Subcutaneous preadipocyte (primary cell): ENCODE results near the gene SPIN1.

GRCh38 chr9:87464055-87464349, 33.7 kb upstream of the DAPK1 start:
- CAGE, long polyA plus RNA = no peak

DNA sequence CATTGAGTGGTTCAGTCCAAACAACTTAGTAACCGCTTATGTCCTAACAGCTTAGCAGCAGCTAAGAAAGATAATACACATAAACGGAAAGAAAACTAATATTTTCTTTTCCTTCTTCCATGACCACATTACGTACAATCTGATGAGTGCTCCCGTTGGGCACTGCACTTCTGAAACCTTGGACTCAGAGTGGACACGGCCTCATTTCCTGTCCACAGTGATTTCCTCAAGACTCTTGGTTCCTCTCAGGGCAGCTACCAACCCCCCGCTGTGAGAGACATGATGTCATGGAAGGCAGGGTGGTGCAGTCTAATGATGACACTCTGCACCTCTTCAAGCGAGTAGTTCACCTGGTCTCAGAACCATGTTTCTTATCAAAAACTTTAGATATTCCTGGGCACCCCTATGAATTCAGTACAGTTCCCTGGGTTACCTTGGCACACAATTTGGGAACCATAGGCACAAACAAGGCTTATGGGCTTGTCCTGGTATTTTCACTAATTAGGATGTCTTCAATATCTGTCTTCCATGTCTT, 68.7 kb upstream of the CTSL start:
- CAGE, long polyA plus RNA = no peak

GRCh38 chr9:88113184-88113572, 25.1 kb downstream of the SPATA31C2 start:
- CAGE, long polyA plus RNA = no peak

DNA sequence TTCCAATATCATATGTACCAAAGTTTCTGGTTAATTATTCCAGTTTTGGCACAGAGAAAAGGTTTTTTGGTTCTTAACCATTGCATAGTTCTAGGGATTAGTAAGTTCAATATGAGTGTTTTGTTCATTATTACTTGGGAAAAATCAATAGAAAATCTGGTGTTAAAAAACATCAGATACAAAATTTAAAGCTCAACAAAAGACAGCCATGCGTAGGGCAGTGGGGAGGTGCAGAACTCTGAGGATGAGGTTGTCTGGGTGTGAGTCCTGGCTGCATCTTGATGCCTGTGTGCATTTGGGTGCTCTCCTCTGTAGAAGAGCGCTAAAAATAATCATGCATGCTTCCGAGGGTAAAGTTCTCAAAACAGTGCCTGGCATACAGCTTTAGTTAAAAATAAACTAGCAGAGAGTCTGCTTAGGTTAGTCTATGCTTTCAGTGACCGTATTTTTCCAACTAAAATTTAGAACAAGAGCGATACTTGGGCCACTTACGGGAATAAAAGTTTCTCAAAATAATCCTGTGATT, 55.4 kb upstream of the SPATA31C2 start:
- CAGE, long polyA plus RNA = no peak

GRCh38 chr9:88388157-88388527, at the start of gene SPIN1:
Gene SPIN1, plus strand, starts transcription at chr9:88388444.
- CAGE, long polyA plus RNA = no peak

- CAGE, long polyA plus RNA = no peak
Observed at GRCh38 chr9:88391898-88392213, 3.6 kb downstream of the SPIN1 start.

DNA sequence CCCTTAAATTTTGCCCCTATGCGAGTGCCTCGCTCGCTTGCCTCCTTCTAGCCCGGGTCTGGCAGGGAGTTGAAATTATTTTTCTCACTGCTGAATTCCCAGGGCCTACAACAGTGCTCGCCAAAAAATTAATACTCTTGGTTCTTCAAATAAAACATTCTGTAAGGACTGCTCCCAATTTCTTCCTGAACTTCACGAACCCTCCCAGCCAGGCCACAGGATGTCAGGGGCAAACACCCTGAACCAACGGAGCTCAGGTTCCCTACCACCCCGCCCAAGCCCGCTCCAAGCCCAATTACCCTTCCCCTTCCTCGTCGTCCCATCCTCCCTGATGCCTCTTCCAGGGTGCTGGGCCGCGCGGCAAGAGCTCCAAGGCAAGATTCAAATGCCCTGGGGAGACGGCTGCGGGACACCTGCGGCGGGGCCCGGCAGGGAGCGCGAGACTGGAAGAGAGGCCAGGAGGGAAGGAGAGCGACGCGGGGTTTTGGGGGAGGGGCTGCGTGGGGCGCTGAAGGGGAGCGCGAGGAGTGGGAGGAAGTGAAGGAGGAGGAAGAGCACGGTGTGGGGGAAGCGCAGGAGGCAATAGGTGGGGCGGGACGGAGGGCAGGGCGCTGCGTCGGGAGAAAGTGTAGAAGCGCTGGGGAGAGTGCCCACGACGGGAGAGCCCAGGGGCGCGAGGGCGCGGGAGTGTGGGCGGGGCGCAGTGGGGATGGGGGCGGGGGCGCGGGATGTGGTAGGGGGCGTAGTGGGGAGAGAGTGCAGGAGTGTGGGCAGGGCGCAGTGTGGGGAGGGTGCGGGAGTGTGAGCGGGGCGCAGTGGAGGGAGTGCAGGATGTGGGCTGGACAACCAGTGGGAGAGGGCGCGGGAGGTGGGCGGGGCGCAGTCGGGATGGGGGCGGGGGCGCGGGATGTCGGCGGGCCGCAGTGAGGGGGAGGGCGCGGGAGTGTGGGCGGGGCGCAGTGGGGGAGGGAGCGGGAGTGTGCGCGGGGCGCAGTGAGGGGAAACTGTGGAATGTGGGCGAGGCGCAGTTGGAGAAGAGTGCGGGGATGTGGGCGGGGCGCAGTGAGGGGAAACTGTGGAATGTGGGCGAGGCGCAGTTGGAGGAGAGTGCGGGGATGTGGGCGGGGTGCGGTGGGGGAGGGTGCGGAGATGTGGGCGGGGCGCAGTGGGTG, 877 bp upstream of the NXNL2 start:
- CAGE, long polyA plus RNA = no peak

DNA sequence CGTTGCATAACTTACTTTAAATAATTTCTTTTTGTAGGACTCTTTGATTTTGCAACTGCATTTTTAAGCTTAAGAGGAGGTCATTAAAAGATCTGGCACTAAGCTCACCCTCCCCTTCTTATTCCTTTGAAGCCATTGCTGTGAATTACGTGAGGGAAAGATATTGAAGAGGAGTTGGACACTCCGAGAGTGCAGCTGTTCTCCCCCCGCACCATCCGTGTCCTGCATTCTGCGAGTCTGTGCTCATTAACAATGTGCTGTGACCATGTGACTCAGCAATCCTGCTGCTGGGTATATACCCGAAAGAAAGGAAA, 39.9 kb downstream of the NXNL2 start:
- CAGE, long polyA plus RNA = no peak

DNA sequence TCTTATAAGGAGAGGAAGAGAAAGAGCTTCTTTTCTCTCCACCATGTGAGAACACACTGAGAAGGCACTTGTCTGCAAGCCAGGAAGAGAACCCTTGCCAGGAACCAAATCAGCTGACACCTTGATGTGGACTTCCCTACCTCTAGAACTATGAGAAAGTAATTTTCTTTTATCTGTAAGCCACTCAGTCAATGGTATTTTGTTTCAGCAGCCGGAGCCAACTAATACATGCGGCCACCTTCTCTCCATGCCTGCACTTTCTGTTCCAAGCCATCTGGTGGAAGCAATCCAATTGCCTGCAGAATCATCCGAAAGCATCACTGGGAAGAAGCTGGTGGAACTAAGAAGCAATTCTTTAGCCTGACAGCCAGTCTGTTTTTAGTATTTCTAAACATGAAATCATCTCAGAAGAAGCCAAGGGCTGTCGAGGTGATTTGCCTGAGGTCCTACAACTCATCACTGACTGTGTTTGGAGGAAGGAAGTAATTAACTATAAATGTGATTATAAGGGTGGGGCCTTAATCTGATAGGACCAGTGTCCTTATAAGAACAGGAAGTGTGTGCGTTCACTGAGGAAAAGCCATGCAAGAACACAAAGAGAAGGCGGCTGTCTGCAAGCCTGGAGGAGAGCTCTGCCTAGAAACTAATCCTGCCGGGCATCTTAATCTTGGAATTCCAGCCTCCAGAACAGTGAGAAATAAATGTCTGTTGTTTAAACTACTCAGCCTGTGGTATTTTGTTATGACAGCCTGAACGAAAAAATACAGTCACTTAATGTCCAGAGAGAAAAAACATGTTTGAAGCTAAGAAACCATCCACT, 49.0 kb downstream of the NXNL2 start:
- CAGE, long polyA plus RNA = no peak

GRCh38 chr9:89021186-89021725, 30.0 kb downstream of the S1PR3 start:
- CAGE, long polyA plus RNA = no peak

DNA sequence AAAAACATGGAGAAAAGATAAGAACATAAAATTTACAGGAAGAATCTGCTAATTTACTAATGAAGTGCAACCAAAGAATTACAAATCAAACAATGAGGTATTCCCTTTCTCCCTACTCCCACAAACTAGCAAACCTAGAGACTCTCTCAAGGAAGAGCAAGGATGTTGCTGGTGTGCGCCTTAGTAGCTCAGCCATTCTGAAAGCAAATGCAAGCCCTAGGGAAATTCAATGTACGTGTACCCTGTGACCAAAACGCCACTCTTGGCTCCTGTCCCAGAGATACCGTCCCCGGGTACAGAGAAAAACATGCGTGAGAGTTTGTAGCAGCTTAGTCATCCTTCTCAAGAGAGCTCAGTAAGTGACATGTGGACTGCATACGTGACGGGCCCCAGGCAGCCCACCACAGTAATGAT, 45.0 kb downstream of the S1PR3 start:
- CAGE, long polyA plus RNA = no peak

DNA sequence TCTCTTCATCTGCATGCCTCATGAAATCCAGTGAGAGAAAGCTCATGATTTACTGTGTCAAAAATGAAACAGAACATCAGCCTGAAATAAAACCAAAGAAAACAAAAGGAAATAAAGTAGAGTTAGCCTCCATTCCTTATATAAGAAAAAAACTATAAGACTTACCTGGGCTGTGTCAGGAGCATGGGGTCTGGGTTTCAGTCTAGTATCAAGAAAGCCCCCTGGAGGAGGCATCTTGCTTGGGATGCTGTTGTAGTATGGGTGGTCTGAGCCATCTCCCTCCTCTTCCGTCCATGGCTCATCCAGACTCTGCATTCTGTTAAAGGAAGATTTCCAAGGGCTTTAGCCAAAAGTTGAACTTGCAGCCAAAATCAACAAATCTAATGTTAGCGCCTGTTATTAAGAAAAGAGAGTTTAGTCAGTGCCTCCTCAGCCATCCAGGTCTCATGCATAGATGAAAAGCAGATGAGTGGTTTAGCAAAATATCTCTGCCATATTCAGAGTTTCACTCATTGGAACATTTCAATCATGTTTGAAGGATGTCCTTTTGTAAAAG, 55.5 kb downstream of the S1PR3 start:
- CAGE, long polyA plus RNA = no peak

GRCh38 chr9:89176066-89176329, 2.6 kb downstream of the SHC3 start:
- CAGE, long polyA plus RNA = no peak

- CAGE, long polyA plus RNA = no peak
Observed at GRCh38 chr9:89176825-89177195, 1.8 kb downstream of the SHC3 start.

DNA sequence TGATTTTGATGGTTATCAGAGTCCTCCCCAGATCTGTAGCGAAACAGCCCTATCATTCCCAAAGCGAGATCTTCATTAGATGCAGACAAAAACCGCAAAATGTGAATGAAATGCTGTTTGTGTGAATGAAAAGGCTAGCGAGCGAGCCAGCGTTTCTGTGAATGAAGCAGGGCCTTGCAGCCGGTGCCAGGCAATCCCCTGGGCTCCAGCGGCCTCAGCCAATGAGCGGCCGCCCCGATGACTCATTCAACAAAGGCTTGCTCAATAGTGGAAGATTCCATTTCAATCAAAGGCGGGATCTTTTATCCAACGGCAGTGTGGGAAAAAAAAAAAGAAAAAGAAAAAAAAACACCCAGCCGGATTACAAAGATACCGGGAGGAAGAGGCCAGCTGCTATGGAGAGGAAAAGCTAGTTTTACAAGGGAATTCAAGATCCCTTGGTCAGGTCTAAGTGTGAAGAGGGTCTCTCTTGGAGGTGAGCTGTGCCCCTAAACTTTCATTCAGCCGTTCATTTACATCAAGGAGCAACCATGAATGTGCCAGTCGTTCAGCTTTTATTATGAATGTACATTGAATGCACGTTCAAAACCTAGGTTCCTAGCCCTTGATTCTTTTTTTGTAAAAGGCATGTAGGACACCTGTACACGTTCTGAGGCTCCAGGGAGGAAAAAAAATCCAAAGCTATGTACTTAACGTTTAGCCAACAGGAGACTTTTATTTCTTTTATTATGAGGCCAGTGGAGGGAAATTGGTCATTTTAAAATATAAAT, 1.8 kb upstream of the SHC3 start:
- CAGE, long polyA plus RNA = no peak

DNA sequence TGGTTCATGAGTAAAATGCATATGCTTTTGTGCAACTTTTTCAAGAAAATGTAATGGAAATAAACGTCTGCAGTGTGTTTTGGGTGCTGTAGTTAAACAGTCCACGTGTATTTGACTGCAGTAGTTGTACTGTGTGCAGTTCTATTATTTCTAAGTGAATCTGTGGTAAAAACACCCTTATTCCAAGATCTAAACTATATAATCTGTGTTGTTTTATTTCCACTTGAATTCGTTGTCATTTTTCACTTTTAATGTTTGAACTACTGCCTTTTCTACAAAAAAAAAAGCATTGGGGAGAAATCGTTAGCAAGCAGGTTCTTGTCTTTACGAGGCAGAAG, 863 bp downstream of the SECISBP2 start:
- CAGE, long polyA plus RNA = no peak

DNA sequence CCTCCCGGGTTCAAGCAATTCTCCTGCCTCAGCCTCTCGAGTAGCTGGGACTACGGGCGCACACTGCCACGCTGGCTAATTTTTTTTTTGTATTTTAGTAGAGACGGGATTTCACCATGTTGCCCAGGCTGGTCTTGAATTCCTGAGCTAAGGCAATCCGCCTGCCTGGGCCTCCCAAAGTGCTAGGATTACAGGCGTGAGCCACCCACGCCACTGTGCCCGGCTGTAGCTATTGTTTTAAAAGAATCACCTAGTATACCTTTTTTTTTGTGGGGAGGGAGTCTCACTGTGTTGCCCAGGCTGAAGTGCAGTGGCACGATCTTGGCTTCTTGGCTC, 10.9 kb downstream of the SECISBP2 start:
- CAGE, long polyA plus RNA = no peak

GRCh38 chr9:89361747-89362226, 43.5 kb downstream of the SECISBP2 start:
- CAGE, long polyA plus RNA = no peak

- CAGE, long polyA plus RNA = no peak
Observed at GRCh38 chr9:89367851-89368179, 49.5 kb downstream of the SECISBP2 start.

GRCh38 chr9:89387338-89387961, 69.2 kb downstream of the SECISBP2 start:
- CAGE, long polyA plus RNA = no peak